Osteoblast (primary cell): ENCODE data around the genes CST2 and GGTLC1.

- CAGE, long polyA plus RNA = no peak
- RRBS = no CpG with 5 or more reads among the region's 7 CpGs
These were observed 73.3 kb upstream of the CD93 start for GRCh38 chr20:23158990-23160195.

GRCh38 chr20:23190162-23190477 is 104.0 kb upstream of the CD93 start:
- CAGE, long polyA plus RNA = no peak
- RRBS = no CpG with 5 or more reads among the region's 2 CpGs

- CAGE, long polyA plus RNA = no peak
- RRBS = no CpG with 5 or more reads among the region's 8 CpGs
These were observed 125.2 kb upstream of the NXT1 start for GRCh38 chr20:23225116-23225965.

DNA sequence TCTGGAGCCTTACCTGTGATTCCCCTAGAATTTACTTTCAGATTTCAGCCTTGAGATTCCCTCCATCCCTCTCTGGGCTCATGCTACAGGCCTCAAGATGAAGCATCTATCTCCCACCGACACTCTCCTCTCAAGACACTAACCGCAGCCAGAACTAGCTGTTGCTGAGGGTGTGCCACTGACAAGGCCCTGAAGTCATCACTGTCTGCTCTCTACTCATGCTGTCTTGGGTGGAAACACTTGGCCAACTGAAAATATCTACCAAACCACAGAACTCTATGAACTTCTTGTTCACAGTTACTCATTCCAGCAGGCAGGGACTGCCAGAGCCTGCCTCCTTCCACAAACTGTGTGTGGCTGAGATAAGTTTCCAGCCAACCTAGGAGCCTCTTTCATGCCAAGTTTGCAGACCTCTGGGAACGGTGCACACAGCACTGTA is 45.6 kb upstream of the NXT1 start:
- CAGE, long polyA plus RNA = no peak
- RRBS = no CpG with 5 or more reads among the region's 3 CpGs

GRCh38 chr20:23350990-23351922 is 665 bp downstream of the NXT1 start:
- CAGE, long polyA plus RNA = no peak
- RRBS = under 1% methylated on average over 15 of the region's 58 CpGs

DNA sequence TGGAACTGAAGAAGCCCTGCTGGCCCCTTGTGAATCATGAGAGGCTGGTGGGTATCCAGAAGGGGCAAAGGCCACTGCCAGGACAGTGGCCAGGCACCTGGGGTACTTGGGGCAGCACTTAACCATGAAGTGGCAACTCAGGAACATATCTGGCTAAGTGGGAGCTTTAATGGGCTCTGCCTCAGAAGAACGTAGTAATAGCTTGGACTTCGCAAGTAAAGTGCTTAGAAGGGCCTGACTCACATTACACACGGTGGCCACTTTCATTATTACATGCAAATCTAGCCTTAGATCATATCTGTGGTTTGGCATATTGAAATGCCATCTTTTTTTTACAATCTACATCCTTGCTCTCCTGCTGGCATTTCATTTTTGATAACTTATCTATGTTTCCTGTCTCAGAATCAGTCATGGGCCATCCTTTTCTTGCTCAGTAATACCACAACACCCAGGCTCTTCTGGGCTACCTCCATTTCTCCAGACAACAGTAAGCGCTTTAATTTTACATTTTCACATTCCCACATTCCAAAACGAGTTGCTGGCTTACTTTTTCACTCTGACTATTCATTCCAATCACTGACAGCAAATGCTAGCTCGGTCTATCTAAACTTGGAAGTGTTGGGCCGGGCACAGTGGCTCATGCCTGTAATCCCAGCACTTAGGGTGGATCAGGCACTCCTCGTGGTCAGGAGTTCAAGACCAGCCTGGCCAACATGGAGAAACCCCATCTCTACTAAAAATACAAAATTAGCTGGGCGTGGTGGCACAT is 21.5 kb downstream of the NAPB start:
- CAGE, long polyA plus RNA = no peak
- RRBS = no CpG with 5 or more reads among the region's 9 CpGs

GRCh38 chr20:23419769-23420895 is 1.2 kb downstream of the NAPB start:
- CAGE, long polyA plus RNA = no peak
- RRBS = 4% methylated on average over 11 of the region's 62 CpGs

DNA sequence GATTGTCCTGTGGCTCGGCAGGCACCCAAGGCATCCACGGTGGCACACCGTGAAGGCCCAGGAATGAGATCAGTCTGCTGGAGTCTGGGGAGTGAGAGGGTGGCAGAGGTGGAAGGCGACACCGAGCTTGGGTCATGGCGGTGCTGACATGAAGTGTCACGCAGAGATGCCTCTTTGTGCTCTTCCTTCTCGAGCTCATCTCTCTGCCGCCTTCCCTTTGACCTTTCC is 33.1 kb downstream of the CST8 start:
- CAGE, long polyA plus RNA = no peak
- RRBS = no CpG with 5 or more reads among the region's 9 CpGs

GRCh38 chr20:23633440-23634290 is 4.1 kb downstream of the CST3 start:
- CAGE, long polyA plus RNA = no peak
- RRBS = no CpG with 5 or more reads among the region's 15 CpGs

DNA sequence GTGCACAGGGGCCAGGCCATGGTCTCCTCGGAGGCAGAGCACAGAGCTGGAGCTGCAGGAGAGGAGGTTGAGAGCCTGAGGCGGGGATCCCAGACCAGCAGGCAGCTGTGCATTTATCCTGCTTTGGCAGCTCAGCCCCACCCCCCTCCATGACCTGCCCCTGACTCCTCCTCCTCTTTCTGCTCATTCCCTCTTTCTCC is at the start of gene CST2:
Gene CST2, minus strand, starts transcription at position 89 of the 200 bp plus-strand sequence.
- CAGE, long polyA plus RNA = no peak
- RRBS = no CpG with 5 or more reads among the region's 2 CpGs

- CAGE, long polyA plus RNA = no peak
- RRBS = no CpG with 5 or more reads among the region's 11 CpGs
These were observed 2.0 kb downstream of the GGTLC1 start for GRCh38 chr20:23986523-23987011.

- CAGE, long polyA plus RNA = no peak
- RRBS = no CpG with 5 or more reads among the region's 23 CpGs
These were observed at the start of gene GGTLC1 for GRCh38 chr20:23988567-23988888. GGTLC1 (minus strand) TSS chr20:23988779.

DNA sequence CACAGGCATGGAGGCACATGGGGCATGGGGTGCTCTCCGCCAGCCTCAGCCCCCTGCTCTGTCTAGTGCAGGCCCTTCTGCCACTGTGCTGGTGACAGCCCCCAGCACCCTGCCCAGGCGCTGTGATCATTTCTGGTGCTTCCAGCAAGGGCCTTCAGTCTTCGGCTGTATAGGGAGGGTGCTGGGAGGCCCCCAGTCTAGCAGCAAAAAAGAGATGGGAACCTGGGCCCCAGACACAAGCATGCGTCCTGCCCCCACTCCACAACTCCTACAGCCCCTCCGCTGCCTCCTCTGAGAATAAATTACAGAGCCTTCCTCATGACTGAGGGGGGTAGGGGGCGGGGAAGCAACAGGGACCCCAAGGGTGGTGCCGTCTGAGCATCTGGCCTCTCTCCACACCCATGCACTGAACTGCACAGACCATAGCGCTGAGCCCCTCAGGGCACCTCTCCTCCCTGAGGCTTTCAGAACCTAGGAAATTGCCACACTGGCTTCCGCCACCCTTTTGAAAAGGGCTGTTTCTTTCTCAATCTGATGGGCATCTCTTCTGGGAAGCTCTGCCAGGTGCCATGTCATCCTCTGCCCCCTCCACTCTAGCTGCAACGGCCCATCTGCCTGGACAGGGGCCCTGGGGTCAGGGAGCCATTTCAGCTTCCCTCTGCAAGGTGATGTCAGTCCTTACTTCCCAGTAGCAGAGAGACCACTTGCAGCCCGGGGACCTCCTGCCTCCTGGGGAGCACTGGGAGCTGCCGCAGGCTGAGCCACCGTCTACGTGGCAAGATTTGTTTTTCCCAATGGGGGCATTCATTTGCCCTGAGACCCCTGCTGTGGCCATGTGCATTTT is 2.5 kb downstream of the CST7 start:
- CAGE, long polyA plus RNA = no peak
- RRBS = no CpG with 5 or more reads among the region's 14 CpGs

GRCh38 chr20:24987326-24987670 is 5.3 kb downstream of the APMAP start:
- CAGE, long polyA plus RNA = no peak
- RRBS = no CpG with 5 or more reads among the region's 1 CpG

DNA sequence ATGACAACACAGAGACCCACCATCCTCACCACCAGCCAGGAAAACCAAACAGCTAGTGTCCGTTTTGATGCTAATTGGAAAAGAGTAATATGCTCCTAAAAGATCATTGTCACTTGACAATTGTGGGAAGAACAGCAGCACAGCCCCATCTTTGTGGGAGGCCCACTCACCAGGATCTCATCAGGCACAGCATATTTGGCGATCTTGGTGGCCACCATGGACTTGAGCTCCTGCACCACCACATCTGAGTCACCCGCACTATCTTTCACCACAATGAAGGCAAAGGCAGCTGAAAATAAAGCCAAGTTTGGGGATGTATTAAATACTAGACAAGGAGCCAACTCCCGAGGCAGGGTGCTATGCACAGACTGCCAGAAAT is 16.5 kb upstream of the APMAP start:
- CAGE, long polyA plus RNA = no peak
- RRBS = no CpG with 5 or more reads among the region's 4 CpGs

DNA sequence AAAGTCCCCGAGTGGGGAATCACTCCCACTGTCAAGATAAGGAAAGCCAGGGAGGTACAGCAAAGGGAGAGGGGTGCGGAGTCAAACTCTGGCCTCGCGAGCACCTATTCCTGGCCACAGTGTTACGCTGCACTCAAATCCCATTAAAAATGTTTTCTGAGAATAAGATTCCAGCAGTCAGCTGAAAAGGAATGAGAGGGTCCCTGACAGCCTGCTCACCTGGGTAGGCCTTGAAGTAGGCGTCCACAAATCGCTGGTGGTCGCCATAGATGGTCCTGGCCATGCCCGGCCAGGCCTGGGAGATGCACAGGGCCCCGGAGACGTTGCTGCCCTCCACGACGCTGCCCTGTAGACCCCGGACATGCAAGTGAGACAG is 20.8 kb upstream of the APMAP start:
- CAGE, long polyA plus RNA = no peak
- RRBS = 88% methylated on average over 5 of the region's 14 CpGs

GRCh38 chr20:25032050-25033419 is 25.4 kb downstream of the ACSS1 start:
- CAGE, long polyA plus RNA = no peak
- RRBS = no CpG with 5 or more reads among the region's 46 CpGs

DNA sequence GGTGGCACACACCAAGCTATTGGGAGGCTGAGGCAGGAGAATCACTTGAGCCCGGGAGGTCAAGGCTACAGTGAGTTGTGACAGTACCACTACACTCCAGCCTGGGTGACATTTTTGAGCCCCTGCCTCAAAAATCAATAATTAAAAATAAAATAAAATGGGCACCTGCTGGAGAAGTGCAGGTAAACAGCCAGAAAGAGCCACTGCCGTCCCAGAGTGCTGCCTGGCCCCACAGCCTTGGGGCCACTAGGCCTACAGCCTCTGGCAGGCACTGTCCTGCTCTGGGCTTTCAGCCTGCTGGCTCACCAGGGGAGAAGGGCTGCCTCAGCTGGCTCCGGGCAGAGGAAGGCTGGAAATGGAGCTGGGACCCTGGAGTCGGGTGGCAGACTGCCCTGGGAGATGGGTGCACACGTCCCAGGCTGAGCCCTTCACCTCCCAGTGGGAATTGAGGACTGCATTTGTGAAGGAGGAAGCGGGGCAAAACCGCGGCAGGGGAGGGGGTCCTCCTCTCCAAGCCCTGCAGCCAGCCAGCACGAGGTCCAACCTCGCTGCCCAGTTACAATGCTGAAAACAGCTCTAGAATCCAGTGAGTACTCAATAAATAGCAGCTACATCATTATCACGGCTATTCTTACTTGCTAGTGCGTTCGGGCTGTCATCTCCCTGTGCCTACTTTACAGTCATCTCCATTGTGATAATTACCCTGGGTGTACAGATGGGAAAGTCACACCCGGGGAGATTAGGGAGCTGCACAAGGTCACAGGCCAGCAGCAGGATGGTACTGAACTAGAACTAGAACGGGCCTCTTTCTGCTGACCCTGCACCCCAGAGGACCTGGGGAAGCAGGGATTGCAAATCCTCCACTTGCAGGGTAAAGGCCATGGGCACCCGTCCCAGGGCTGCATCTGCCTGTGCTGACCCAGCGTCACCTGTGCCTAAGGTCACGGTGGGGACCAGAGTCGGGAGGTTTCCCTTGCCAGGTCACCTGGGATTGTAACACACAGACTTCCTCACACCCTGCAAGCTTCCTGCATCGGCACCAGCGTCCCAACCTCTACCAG is 13.1 kb downstream of the ACSS1 start:
- CAGE, long polyA plus RNA = no peak
- RRBS = no CpG with 5 or more reads among the region's 21 CpGs

DNA sequence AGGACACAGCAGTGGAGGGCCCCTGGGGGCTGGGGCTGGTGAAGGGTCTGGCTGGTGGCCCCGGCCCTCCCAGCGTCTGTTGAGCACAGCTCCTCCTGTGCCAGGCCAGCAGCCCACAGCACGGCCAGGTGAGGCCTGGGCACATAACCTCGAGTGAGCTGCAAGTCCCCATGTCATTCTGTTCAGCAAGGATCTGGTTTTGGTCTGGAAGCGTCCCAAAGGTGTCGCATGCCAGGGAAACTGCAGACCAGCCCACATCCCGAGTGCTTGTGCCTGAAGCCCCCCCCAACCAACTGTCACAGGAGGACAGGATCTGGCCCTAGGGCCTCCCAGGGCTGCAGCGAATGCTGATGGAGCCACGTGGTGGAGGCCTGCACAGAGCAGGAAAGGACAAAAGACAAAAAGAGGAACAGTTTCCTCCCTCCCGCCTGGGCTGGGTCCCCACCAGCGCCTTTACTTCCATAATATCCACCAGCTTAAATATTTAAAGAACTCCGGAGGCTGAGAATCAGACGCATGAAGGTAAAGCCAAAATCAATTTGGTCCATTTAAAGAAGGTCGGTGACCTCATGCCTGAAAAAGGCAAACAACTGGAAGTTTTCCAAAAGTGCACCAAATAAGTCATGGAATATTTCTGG is 20.9 kb upstream of the PYGB start:
- CAGE, long polyA plus RNA = no peak
- RRBS = no CpG with 5 or more reads among the region's 14 CpGs

DNA sequence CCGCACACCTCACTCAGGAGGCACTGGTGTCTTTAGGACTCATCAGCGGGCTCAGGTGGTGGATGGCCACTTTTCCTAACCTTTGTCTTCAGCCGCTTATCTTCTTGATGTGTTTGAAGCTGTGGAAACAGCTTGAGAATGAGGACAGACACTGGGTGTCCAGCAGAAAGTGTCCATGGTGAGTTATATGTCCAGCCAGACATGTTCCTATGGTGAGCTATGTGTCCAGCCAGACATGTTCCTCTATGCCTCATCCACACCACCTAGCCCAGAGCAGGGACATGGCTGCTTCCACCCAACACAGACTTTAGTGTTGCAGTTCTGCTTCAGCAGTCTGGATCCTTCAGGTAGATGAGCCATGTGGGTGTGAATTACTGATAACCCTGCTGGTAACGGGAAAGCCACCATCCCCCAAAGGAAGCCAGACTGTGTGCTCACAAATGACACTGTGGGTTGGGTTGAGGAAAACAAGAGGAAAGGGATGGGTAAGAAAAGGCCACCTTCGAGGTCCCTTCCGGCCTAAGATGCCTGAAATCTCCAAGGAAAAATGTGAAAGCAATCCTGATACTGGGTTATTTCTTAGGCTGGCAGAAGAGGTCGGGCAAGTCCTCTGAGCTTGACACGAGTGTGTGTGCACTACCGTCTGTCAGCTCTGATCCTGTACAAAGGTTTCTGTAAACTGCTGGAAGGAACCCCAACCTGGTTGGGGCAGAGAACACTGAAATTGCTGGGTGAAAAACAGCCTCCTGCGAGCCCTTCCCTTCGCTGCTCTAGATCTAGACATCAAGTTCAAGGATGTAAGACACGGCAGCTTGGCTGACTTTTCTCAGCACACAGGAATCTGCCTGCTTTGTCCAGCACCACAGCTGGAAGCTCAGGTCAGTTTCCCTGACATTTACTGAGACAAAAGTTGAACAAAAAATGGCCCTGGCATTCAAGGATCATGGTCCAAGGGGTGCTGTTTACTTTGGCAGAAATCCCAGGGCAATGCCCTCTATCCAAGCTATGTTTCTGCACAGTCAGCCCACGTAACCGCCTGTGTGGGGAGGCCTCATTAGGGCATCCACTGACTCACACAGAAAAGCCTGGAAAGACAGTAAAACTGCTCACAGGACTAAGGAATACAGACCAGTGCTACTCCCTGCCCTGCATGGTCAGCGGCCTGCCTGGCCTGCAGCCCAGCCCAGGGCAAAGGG is 77.7 kb downstream of the NINL start:
- CAGE, long polyA plus RNA = no peak
- RRBS = no CpG with 5 or more reads among the region's 15 CpGs